Skin of body (tissue), 2 donors: Measurements from ENCODE around the gene ATP4B.

- RAMPAGE, long total RNA: no peak
Measured at GRCh38 chr13:112826602-112827215, 136.9 kb downstream of the ATP11A start.

GRCh38 chr13:112887925-112888540 lies 81.0 kb upstream of the MCF2L start:
- RAMPAGE, long total RNA: no peak

- RAMPAGE, long total RNA: no peak
Measured at GRCh38 chr13:112897925-112898136, 71.2 kb upstream of the MCF2L start.

- RAMPAGE, long total RNA: no peak
Measured at GRCh38 chr13:112965400-112965915, 3.6 kb upstream of the MCF2L start.

DNA sequence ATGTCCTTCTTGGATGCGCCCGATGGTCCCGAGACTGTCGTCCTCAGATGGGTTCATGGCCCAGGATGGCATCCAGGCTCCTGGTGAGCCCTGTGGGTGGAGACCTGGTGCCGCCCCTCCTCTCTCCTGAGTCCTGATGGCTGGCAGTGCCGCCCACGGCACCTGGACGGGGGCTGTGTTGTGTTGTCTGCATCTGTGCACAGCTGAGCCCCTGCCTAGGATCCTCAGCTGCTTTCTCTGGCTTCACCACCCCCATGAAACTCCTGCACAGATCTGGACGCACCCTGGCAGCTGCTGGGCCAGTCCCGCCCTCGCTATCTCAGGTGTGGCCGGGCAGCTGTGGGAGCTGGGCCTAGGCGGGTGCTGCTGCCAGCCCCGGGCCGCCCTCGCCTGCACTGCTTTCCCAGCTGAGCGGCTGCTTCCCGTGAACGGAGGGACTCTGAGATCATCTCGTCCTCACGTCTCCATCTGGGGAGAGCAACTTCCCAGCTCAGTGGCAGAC lies 27.7 kb downstream of the MCF2L start:
- RAMPAGE, long total RNA: no peak

GRCh38 chr13:113063990-113065117 lies 41.2 kb upstream of the F7 start:
- RAMPAGE, long total RNA: no peak

DNA sequence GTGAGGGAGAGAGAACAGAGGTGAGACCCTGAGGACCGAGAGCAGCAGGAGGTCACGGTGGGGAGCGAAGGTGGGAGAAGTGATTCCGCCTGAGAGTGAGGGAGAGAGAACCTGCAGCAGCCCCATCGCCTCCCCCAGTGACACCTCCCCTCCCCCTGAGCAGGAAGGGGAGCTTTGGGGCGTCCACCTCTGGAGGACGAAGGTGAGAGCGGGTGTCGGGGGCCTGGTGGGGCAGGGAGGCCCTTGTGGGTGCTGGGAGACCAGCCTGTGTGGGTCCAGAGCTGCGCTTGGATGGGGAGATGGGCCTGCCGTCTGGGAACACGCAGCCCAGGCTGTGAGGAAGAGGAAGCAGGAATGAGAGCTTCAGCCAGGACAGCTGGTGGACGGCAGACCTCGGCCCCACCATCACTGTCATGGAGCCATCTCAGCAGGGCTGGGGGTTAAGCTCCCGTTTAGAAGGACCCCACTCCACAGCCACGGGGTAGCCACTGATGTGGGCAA lies 6.7 kb upstream of the PROZ start:
- RAMPAGE, long total RNA: no peak

DNA sequence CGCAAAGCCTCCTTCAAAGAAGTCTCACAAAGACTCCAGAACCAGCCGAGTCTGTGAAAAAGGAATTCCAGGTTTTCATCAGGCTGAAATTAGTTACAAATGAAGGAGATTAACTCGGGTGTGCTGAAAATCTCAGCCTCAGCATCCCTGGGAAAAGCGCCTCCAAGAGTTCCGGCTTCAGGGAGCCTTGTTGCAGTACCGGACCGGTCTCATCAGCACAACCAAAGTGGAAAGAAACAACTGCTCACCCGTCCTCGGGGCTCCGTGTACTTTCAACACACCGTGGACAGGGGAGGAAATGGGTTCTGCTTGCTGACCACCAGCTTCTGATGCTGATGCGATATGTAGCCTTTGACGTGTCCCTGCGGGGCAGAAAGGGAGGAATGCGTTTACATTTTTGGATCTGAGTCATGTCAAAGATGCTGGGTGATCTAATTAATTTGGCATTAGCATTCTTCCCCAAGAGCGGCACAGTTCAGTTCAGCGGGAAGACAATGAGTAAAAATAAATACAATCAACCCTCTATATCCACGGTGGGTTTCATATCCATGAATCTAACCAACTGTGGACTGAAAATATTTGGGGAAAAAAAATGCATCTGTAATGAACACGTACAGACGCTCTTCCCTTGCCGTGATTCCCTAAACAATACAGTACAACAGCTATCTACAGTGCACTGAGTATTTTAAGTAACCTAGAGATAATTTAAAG lies 19.6 kb downstream of the PROZ start:
- RAMPAGE, long total RNA: no peak

- RAMPAGE, long total RNA: no peak
Measured at GRCh38 chr13:113306203-113306662, 9.2 kb downstream of the LAMP1 start.

- RAMPAGE, long total RNA: no peak
Measured at GRCh38 chr13:113326622-113326873, 29.5 kb downstream of the LAMP1 start.

- RAMPAGE, long total RNA: no peak
Measured at GRCh38 chr13:113422249-113422985, 30.9 kb downstream of the ADPRHL1 start.

- RAMPAGE, long total RNA: no peak
Measured at GRCh38 chr13:113493236-113493987, 2.6 kb downstream of the TMCO3 start.

- RAMPAGE, long total RNA: no peak
Measured at GRCh38 chr13:113545615-113546295, 38.8 kb upstream of the TFDP1 start.

- RAMPAGE, long total RNA: no peak
Measured at GRCh38 chr13:113601166-113602382, 17.0 kb downstream of the TFDP1 start.

DNA sequence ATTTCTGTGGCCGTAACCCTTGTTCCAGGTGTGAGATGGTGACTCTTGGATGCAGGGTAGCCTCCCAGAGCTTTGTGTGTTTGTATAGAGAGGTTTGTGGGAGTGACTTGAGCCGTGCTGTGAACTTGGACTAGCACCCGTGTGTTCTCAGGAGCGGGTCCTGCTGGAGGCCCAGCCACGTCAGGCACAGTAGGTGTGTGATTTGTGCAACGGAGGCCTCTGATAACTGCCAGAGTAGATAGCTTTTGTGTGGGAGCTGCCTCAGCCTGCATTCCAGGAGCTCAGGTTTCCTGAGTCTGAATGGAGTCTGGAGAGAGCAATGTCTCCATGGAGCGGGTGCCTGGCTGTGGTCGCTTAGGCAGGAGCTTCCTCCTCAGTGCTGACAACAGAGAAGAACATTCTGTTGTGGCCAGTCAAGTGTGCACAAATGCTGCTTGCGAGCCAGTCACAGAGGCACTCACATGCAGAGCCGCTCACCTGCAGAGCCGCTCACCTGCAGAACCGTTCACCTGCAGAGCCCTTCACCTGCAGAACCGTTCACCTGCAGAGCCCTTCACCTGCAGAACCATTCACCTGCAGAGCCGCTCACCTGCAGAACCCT lies 32.5 kb downstream of the TFDP1 start:
- RAMPAGE, long total RNA: no peak

DNA sequence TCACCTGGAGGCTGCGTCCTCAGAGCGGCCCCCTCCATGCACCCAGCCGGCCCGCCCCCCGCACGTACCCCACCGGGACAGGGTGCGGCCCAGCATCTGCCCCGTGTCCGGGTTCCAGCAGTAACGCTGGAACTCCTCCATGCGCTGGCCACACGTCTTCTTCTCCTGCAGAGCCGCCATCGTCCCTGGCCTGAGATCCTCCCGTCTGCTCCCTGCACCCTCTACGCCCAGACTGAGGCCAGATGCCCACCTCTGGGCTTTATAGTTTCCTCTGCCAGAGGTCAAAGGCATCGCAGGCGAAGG lies at the start of gene ATP4B:
TSS of gene ATP4B (minus strand) at position 234 of the 303 bp plus-strand sequence.
- RAMPAGE, long total RNA: no peak

- RAMPAGE, long total RNA: no peak
Measured at GRCh38 chr13:113724828-113725544, 34.0 kb upstream of the TMEM255B start.

DNA sequence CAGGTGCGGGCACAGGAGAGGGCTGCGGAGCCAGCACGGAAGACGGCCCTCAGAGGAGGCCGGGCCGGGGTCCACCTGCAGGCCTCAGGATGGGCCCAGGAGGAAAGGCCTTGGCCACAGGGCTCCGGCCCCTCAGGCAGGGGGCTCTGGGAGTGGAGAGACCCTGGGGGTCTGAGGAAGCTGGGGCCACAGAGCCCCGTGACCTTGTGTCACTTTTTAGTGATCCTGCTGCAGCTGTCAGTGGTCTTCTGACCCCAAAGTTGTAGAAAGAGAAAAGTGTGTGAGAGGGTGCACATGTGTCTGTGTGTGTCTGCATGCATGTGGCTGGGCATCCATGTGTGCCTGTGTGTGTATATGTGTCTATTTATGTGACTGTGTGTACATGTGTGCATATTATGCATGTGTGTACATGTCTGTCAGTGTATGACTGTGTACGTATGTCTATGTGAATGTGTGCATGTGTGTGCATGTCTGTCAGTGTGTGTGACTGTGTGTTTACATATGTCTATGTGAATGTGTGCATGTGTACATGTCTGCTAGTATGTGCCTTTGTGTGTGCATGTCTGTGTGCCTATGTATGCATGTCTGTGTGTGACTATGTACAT lies 5.9 kb downstream of the GAS6 start:
- RAMPAGE, long total RNA: no peak

- RAMPAGE, long total RNA: no peak
Measured at GRCh38 chr13:113951023-113951966, 22.6 kb downstream of the C13orf46 start.

- RAMPAGE, long total RNA: no peak
Measured at GRCh38 chr13:113970665-113971329, 3.1 kb downstream of the C13orf46 start.